Astrocyte (in vitro differentiated cells and primary cell): ENCODE measurements around the genes CATSPERE and COX20.

- PRO-cap = no peak
- RRBS, 2 experiments = no CpG with 5 or more reads among the region's 2 CpGs
Observed at GRCh38 chr1:243706063-243706439, 144.0 kb downstream of the AKT3 start.

GRCh38 chr1:243739455-243740219 lies 110.4 kb downstream of the AKT3 start:
- PRO-cap = no peak
- RRBS, 2 experiments = no CpG with 5 or more reads among the region's 4 CpGs

DNA sequence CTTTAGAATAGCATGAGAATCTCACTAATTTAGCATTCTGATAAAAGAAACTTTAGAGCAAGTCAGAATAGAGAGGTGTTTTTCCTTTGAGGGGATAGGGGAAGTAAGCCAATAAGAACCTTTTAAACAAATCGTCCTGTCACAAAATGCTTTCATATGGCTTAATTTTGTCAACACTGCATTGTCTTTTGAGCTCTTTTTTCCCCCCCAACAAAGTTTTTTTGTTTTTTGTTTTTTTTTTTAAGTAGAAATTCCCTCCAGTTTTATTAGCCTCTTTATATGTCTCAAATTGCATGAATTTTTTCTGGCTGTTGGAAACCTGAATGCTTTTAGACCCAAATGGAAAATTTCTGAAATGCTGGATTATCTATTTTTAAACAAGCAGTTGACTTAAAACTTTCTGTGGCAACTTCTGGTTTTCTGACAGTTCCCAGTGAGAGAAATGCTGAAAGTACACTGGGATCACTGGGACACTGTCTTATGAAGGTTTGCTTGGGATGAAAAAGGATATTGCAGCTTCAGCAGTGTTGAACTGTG lies 4.5 kb downstream of the ZBTB18 start:
- PRO-cap = no peak
- RRBS, 2 experiments = no CpG with 5 or more reads among the region's 1 CpG

DNA sequence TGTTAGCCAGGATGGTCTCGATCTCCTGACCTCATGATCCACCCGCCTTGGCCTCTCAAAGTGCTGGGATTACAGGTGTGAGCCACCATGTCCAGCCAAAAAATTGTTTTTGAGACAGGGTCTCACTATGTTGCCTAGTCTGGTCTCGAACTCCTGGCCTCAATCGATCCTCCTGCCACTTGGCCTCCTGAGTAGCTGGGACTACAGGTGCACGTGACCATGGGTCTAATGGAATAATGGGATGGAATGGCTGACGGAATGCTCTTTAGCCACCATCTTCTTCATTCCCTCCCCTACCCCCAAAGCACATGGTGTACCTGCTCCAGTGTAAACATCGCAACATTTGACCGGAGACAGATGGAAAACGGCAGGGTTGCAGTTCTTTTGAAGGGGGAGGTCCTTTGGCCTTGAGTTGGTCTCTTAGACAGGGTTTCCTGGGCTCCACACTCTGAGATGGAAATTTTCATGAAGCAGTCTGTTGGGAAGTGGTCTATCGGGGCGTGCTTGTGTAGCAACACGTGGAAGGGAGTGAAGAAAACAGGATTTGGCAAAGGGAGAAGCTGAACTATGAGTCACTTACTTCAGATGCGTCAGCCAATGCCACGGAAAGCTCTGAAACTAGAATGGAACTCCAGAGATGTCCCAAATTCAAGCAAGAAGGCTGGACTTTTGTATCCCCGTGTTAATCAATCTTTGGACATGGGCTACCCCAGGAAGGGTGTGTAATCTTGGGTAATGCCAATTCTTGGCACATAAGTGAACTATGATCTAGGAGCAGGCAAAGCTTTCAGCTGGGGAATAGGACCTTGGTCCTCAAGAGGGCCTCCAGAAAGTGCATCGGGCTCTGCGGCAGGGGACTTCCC lies 3.6 kb upstream of the C1orf100 start:
- PRO-cap = no peak
- RRBS, 2 experiments = no CpG with 5 or more reads among the region's 17 CpGs

GRCh38 chr1:244460909-244462241 lies at the start of gene CATSPERE:
Gene CATSPERE (plus strand): TSS chr1:244461273.
- PRO-cap = no peak
- RRBS, 2 experiments = 15 to 21% methylated on average over 20 to 26 of the region's 71 CpGs

DNA sequence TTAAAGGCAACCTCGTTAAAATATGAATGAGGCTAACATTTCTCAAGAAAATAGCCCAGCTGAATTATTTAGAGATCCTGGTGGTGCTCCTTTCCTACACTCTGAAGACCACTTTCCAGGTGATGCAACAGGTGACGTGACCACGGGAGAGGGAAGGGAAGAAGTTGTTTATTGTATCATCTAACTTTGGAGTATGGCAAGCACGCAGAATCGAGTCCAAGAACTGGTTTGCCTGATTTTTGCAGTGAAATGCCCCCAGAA lies 911 bp downstream of the DESI2 start:
- PRO-cap = no peak
- RRBS, 2 experiments = no CpG with 5 or more reads among the region's 5 CpGs

DNA sequence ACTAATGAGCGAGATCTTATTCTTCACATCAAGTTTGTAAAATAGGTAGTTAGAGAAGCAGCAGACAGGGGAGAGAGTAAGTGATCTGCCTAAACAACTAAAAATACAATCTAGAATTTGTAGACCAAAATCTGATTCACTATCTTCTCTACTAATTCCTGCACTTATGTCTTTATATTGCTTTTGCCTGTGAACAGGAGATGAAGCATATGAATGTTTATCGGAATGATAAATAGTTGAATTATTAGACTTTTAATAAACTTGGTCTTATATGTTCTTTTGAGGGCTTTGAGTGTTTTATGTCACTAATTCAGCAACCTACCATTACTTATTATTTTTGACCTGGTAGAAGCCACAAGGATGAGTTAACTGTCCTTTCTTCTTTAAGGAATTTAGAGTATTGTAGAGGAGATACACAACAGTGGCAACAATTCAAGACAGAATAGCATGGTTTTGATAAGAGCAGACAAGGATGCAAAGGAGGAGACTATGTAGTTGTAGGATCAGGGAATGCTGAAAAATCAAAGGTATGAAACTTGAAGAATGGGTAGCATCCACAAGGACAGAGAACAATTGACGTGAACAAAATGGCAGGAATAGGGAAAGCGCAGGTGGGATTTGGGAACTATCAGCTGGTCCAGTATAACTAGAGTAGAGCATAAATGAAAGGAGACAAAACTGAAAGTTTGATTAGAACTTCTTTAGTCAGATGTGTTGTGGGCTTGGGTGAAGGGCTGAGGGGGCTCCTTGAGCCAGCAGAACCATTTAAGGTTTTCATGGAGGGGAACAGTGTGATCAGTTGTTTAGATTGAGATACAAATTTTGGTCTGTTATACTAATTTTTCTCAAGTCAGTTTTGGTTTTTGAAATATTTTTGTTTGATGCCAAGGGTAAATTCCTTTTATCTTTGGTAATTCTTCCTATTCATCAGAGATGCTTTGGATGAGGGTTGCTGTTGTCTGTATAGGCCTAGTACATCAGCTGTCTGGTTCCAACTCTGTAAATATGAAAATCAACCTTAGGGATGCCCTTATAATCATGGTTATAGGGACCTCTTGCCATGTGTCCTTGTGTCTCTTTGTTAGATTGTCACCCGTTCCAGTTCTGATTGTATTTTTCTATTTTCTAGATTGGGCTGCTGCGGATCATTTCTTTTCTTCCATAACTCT lies 2.6 kb downstream of the DESI2 start:
- PRO-cap = no peak
- RRBS, 2 experiments = no CpG with 5 or more reads among the region's 6 CpGs

GRCh38 chr1:244705883-244706686 lies 24.7 kb downstream of the ENSG00000284188 start:
- PRO-cap = no peak
- RRBS, 2 experiments = no CpG with 5 or more reads among the region's 8 CpGs

- PRO-cap = no peak
- RRBS, 2 experiments = 1 to 2% methylated on average over 13 to 19 of the region's 32 CpGs
Observed at GRCh38 chr1:244835621-244835995, at the start of gene COX20. Gene COX20 (plus strand): TSS chr1:244835658.

DNA sequence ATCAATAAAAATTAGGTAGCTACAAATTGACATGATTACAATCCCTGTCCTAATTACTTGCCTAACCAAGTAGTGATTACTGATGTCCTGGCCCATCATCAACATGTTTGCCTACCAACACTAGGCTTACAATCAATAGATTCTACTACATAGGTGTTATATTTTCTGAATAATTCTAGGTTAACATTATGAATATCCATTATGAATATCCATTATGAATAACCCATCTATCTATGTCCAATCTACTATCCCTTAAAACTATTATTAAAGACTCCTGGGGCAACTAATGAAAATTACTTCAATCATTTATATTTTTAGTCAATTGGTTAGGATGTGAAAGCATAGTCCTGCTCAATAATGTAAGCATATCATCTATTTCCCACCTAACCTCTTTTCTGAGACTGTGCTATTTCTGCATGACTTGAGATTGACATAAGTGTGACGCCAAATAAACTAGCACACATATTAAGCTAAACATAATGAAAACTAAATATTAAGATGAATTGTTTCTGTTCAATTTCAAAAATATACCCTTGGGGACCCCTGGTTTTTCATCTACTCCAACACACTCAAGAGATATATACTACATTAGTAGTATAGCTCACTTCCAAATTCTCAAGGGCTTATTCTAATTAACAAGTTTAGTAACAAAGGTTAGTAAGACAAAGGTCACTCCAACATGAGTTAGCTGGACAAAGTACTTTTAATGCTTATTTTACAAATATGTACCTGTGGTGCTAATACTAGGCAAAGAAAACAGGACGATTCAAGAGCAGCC lies 14.3 kb downstream of the COX20 start:
- PRO-cap = no peak
- RRBS, 2 experiments = no CpG with 5 or more reads among the region's 2 CpGs

DNA sequence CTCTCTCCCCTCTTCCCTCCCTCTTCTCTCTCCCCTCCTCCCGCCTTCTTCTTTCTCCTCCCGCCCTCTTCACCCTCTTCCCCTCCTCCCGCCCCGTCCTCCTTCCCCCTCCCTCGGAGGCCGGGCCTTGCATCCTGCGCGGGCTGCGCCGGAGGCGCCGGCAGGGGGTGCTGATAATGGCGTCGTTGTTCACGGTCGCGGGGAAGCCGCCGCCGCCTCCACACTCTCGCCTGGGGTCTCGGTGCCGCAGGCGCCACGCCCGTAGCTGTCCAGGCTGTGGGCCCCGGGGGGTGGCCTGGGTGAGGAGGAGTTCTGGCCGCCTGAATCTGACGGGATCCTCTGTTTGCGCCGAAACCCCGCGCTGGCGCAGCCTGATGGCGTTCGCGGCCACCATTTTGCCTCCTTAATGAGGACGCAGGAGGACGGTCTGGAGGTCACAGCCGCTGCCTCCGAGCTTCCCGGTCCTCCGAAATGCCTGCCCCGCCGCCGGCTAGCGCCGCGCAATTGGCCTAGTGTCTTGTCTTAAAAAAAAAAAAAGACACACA lies 1.3 kb downstream of the EFCAB2 start:
- PRO-cap = bidirectional peak, plus-strand start at position 403 of the sequence, minus-strand start at position 278 of the sequence
- RRBS, 2 experiments = 4% methylated on average over 4 of the region's 49 CpGs; no CpG with 5 or more reads in 1 of the 2 experiments

GRCh38 chr1:245088765-245089871 lies 65.7 kb upstream of the KIF26B start:
- PRO-cap = no peak
- RRBS, 2 experiments = no CpG with 5 or more reads among the region's 12 CpGs

GRCh38 chr1:245216813-245217135 lies 62.0 kb downstream of the KIF26B start:
- PRO-cap = no peak
- RRBS, 2 experiments = no CpG with 5 or more reads among the region's 4 CpGs

DNA sequence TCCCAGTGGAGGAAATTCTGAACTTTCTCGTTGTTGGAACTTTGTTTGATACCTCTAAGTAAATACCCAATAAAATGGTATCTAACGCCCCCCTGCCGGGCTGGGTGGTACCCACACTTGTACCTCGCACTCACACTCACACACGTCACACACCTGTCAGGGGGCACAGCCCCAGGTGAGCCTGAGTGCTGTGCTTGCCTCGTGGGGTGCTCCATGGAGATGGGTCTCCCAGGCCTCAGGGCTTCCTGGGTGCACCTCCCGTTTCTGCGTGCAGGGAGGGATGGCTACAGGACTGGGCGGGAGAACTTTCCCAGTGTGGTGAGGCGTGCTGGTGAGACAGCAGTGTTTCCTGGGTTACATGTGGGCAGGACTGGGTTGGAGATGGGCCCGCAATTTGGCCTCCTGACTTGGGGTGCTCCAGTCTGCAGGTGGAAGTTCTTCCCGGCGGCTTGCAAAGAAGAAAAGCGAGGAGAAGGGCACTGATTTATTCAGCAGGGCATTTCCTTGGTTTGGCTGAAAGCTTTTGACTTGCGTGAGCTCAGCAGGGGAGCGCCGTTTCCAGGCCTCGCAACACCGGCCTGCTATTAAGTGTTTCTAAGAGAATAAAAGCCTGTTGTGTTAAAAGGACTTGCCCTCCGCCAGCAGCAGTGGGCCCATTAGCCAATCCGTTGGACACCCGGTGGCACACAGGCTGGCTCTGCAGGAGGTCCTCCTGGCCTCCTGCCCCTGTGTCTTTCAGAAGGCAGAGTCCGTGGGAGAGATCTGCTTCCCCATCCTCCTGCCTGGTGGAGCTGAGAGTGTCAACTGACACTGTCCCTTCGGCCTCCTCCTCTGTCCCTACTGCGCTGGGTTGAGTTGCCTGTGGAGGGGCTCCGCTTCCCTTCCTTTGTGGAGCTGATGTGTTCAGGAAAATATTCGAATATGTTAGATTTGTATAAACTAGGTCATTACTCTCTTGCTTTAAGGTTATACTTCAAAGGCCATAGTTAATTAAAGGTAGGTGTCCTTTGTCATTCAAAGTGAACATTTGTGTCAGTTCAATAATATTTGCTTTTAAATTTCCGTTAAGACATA lies 79.8 kb downstream of the KIF26B start:
- PRO-cap = no peak
- RRBS, 2 experiments = 3% methylated on average over 3 of the region's 28 CpGs; no CpG with 5 or more reads in 1 of the 2 experiments

GRCh38 chr1:245898480-245899031 lies 608.5 kb downstream of the SMYD3 start:
- PRO-cap = no peak
- RRBS, 2 experiments = no CpG with 5 or more reads among the region's 2 CpGs

DNA sequence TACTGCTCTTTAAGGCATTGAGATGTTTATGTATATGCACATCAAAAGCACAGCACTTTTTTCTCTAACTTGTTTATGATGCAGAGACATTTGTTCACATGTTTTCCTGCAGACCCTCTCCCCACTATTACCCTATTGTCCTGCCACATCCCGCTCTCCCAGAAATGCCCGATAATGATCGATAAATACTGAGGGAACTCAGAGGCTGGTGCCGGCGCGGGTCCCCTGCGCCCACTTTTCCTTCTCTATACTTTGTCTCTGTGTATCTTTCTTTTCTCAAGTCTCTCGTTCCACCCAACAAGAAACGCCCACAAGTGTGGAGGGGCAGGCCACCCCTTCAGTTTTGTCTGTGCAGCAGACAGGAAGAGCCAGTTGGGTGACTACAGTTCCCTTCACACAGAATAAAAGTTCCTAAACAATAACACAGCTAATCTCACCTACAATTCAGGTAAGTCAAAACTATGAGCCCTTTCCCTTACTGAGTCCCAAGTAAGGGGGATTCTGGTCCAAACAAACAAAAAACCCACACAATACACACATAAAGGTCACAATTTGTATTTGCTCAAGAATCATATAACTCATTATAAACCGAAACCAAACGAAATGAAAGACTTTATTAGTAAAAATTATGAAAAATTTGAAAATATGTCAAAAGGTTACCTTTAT lies 423.6 kb downstream of the SMYD3 start:
- PRO-cap = no peak
- RRBS, 2 experiments = no CpG with 5 or more reads among the region's 11 CpGs

DNA sequence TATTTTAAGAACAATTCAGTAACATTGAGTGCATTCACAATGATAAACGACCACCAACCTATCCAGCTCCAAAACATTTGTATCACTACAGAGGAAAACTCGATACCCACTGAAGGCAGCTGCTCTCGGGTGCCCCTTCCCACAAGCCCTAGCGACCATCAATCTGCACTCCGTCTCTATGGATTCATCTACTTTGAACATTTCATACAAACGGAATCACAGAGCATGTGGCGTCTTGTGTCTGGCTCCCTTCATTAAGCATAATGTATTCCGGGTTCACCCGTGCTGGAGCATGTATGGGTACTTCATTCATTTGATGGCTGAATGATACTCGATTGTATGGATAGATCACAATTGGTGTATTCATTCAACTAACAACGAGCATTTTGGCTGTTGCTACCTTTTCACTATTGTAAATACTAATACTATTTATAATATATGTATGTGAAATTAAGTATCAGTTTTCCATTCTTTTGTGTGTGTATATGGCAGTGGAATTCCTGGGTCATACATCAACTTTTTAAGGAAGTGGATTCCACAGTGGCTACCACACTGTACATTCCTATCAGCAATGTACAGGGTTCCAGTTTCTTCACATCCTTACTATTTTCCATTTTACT lies 340.2 kb downstream of the SMYD3 start:
- PRO-cap = no peak
- RRBS, 2 experiments = no CpG with 5 or more reads among the region's 11 CpGs

- PRO-cap = no peak
- RRBS, 2 experiments = no CpG with 5 or more reads among the region's 4 CpGs
Observed at GRCh38 chr1:246244675-246245276, 262.3 kb downstream of the SMYD3 start.

DNA sequence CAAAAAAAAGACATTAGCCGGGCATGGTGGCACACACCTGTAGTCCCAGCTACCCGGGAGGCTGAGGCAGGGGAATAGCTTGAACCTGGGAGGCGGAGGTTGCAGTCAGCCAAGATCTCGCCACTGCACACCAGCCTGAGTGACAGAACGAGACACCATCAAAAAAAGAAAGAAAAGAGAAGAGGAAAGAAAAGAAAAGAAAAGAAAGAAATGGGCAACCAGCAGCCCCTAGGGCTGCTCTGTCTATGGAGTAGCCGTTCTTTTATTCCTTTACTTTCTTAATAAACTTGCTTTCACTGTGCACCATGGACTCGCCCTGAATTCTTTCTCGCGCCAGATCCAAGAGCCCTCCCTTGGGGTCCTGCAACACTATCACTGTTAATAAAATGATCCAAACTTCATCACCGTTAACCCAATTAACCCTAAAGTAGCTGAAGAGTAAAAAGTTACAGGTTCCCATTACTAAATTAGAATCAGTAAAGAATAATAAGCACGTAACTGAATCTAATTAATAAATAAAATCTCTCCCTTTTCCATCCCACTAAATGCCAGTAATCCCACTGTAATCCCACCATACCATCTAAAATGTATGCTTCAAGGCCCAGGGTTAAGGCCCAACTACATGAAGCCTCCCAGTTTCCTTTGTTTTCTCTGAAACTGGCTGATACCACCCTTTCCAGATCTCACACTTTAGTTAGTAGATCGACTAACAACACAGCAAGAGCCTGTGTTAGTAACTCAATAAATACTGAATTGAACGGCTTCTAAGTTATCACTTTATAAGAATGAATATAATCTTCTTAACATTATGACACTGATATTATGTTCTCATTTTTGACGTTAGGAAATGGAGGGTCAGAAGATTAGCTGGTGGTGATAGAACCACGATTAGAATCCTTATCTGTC lies 238.3 kb downstream of the SMYD3 start:
- PRO-cap = no peak
- RRBS, 2 experiments = no CpG with 5 or more reads among the region's 15 CpGs

- PRO-cap = no peak
- RRBS, 2 experiments = no CpG with 5 or more reads among the region's 12 CpGs
Observed at GRCh38 chr1:246598993-246600186, 33.1 kb downstream of the CNST start.